Vermiform appendix (tissue), 1 donor: ENCODE results near the genes NR2F6 and PIK3R2.

DNA sequence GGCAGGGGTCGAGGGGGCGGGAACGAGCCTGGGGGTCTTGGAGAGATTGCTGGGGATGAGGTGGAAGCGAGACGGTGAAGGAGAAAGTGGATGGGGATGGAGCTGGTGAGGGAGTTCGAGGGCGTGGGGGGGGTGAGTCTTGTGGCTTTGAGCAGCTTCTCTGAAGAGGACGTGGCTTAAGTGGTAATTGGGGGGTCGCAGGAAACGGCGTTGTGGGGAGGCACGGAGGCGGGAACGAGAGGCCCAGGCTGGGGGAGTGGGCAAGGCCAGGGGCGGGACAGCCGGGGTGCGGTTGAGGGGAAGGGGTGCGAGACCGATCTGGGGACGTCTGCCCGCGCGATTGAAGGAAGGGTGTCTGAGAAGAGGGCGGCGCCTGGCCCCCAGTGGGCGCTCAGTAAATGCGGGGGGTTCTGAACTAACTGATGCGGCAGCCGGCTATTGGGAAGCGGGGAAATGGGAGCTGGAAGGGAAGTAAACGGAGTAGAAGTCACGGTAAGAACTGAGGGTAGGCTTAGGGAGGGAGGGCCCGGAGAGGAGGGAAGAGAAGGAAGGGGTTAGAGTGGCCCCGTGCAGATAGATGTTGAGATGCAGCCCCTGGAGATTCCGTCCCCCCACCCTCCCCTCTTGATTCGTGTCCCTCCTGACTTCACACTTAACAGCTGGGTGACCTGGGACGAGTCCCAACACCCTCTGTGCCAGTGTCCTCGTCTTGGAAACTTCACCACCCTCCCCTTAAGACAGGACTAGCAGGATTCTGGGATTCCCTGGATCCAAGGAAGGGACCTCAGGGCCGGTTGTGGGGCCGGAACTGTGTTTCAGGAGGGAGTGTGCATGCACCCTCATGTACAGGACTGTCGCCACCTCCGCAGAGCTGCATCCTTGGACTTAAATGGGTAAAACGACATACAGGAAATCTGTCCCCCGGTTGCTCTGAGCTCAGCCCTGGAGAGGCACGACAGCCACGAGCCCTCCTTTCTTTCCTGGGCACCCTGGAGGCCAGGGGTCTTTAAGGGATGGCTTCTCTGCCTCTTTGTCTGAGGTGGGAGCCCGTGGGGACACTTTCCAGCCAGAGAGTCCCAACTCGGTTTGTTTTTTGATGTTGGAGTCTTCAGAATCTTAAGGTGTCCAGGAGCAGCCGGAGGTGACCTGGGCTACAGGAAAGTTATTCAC, 784 bp downstream of the MYO9B start:
- PRO-cap = bidirectional peak, plus-strand start at position 295 of the sequence, minus-strand start at position 357 of the sequence; bidirectional peak, plus-strand start at position 908 of the sequence, minus-strand start at position 853 of the sequence

DNA sequence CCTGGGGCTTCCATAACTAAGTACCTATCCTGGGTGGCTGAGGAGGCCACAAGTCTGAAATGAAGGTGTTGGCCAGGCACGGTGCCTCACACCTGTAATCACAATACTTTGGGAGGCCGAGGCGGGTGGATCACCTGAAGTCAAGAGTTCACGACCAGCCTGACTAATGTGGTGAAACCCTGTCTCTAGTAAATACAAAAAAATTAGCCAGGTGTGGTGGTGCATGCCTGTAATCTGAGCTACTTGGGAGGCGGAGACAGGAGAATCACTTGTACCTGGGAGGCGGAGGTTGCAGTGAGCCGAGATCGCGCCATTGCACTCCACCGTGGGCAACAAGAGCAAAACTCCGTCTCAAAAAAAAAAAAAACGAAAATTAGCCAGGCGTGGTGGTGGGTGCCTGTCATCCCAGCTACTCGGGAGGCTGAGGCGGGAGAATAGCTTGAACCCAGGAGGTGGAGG, 12.0 kb downstream of the MYO9B start:
- PRO-cap = no peak

DNA sequence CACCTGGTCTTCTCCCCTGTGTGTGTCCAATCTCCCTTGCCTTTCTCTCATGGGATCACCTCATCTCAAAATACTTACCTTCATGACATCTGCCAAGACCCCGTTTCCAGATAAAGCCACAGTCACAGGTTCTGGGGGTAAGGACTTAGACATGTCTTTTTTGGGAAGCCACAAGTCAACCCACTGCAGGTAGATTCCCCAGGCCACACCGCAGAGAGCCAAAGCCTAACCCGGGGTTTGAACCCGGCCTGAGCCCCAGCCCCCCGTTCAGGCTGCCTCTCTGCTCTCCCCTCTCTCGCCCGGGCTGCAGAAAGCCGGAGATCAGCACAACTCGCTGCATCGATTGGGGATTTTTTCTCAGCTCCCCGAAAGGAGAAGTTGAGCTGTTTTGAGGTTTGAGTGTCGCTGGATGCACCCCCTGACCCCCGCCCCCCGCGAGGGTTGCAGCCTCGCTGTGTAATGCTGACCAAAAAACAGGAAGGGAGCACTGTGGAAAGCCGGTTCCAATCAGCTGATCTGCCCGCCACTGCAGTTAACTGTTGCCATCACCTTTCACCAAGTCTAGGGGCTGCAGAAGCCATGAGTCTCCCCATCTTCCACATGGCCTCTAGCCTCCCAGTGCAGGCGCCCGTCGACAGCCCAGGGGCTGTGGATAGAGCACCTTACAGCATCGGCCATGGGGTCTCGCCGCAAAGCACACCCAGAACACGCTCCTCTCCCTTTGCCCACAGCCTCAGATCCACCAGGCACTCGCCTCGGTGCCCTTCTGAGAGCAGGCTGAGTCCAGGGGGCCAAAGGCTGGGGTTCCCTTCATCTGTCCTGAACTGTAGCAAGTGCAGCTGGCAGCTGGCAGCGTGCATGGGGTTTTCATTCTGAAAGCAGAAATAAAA, 34.4 kb downstream of the MYO9B start:
- PRO-cap = bidirectional peak, plus-strand start at position 469 of the sequence, minus-strand start at position 306 of the sequence

DNA sequence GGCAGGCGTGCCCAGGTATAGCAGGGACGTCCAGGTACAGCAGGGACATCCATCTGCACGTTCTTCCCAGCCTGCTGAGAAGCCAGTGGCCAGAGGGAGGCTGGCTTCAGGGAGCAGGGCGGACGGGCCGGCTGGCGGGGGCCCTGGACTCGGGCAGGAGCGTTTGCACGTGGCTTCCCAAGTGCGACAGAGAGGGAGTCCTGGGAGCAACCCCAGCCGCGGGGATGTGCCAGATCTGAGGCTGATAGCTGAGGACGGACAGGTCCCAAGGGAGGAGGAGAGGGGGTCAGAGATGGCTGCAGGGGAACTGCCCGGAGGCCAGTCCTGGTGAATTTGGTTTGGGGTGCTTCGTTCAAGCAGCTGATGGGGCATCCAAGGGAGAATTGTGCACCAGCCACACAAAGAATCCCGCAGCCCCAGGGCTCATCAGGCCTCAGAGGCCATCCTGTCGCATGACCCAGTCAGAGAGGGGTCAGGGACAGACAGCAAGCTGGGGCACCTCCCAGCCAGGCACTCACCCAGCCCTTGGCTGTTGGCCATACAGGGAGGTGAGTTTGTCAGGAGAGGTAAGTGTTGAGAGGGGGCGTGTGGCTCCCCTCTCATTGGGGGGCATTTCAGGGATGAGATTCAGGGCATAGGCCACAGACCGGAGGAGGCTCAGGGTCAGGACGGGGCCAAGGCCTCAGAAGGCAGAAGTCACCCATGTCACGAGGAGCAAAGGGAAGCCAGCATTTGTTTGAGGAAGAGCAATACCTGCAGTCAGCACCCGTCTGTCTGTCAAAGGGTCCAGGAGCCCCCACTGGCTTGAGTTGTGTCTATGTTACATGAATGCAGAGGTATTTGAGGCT, 37.0 kb downstream of the MYO9B start:
- PRO-cap = no peak

GRCh38 chr19:17243913-17244681, 1.6 kb downstream of the NR2F6 start:
- PRO-cap = bidirectional peak, plus-strand start at chr19:17244113, minus-strand start at chr19:17244057

DNA sequence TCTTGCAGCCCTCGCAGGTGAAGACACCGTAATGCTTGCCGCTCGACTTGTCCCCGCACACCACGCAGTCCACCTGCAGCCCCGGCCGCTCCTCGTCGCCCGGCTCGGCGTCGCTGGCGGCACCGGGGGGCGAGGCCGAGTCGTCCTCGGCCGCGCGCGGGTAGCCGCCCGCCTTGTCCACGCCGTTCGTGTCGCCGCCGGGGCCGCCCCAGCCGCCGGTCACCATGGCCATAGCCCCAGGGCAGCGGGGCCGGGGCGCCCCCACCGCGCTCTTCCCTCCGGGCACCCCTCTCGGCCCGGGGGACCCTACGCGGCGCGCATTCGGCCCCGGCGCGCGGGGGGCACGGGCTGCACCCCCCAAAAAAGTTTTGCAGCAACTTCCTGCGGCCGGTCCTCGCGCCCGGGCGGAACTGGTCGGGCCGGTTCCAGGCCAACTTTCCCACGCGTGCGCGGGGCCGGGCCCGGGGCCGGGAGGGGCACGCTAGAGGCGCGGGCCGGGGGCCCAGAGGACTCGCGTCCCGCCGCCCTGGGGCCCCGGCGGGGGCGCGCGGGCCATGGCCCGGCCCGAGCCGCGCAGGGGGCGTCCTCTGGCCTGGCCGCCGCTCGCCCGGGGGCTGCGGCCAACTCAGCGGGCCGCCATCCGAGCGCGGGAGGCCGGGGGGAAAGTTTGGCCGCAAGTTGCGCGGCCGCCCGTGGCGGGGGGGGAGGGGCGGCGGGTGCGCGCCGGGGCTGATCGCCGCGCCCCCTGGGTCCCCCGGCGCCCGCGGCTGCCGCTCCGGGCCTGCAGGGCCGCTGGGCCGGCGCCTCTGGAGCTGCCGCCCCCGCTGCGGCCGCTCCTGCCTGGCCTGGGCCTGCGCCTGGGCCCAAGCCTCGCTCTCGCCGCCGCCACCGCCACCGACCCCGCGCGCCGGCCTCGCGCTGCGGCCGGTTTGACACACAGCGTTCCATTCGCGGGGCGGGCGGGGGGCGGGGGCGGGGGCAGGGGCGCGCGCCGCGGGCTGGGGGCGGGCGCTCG, at the start of gene NR2F6:
Gene NR2F6, minus strand, starts transcription at position 931 of the 1,015 bp plus-strand sequence.
- PRO-cap = bidirectional peak, plus-strand start at position 484 of the sequence, minus-strand start at position 412 of the sequence; bidirectional peak, plus-strand start outside the sequence, minus-strand start at position 931 of the sequence

DNA sequence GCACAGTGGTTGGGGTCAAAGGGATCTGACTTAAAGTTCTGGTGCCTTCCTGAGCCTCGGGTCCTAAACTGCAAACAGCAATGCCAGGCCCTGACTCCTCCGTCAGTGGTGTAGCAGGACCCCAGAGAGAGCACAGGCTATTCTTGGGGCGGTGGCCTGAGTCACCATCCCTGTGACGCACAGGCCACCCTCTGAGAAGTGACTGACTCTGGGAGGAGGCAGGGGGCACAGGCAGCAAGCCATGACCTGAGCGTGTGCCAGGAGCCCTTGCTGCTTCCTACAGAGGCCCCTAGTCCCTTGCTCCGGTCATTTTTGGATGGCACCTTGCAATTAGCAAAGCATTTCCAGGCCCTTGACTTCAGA, 18.7 kb downstream of the PLVAP start:
- PRO-cap = no peak

DNA sequence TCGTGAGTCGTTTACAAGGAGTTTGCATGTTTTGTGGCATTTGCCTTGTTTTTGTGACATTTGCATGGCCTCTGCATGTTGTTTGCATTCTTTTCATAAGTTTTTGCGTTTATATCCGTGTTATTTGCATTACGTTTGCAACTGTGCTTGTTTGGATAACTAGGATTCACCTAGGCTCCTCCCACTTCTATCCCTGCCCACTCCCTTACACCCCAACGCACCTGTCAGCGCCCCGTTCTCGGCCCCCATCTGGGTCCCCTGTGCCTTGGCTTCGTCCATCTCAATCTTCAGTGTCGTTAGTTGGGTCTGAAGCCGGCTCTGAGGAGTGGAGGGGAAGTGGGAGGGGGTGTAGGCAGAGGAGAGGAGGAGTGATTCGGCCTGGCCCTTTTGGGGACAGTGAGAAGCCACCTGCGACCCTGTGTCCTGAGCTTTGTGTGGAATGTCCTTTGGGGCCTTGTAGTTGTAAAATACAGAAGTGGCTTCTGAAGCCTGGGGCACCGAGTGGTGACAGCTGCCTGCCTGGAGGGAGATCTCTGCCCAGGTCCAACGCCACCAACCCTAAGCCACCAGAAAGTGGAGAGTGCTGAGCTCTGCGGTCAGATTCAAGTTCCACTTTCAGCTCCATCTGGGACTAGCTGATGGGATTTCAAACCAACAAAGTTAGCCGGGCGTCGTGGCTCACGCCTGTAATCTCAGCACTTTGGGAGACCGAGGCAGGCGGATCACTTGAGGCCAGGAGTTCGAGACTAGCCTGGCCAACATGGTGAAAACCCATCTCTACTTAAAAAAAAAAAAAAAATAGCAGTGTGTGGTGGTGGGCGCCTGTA, 2.3 kb downstream of the CCDC194 start:
- PRO-cap = no peak

GRCh38 chr19:17483926-17484539, 13.7 kb downstream of the SLC27A1 start:
- PRO-cap = no peak

DNA sequence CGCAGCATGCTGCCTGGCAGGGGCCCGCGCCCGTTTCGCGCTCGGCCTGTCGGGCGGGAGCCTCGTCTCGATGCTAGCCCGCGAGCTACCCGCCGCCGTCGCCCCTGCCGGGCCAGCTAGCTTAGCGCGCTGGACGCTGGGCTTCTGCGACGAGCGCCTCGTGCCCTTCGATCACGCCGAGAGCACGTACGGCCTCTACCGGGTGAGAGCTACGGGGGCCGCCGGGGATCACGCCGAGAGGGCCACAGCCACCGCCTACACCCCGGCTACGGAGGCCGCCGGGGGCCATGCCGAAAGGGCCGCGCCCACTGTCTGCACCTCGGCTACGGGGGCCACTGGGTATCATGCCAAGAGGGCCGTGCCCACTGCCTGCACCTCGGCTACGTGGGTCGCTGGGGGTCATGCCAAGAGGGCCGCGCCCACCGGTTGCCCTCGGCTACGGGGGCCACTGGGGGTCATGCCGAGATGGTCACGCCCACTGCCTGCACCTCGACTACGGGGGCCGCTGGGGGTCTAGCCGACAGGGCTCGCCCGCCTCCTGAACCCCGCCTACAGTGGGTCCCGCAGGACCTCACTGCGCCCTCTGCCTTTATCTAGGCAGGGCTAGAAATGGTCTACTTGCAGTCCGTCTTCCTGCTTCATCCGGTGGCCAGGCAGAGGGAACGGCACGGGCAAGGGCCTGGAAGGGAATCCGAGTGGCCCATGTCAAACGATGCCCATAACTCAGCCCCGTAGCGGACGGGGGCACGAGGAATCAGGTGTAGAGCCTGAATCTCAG, 499 bp downstream of the PGLS start:
- PRO-cap = bidirectional peak, plus-strand start at position 397 of the sequence, minus-strand start at position 181 of the sequence

GRCh38 chr19:17686628-17687077, 1.5 kb downstream of the UNC13A start:
- PRO-cap = no peak

DNA sequence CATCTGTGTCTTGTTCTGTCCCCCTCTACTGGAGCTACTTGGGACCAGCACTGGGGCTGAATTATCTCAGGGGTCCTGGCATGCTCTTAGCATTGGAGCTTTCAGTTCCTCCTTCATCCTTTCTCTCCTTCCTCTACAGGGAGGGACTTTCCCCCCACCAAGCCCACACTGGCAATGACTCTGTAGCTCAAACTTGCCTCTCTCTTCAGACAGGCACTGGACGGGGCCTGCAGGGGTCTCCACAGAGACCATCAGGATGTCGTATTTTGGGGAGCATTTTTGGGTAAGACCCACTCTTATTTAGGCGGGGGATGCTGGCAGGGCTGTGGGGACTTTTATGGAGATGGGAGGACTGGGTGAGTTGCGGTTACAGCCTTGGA, 3.6 kb downstream of the FCHO1 start:
- PRO-cap = no peak

GRCh38 chr19:17811506-17812179, 9.7 kb downstream of the INSL3 start:
- PRO-cap = no peak

- PRO-cap = no peak
Measured at GRCh38 chr19:17842270-17842626, 5.5 kb downstream of the JAK3 start.

DNA sequence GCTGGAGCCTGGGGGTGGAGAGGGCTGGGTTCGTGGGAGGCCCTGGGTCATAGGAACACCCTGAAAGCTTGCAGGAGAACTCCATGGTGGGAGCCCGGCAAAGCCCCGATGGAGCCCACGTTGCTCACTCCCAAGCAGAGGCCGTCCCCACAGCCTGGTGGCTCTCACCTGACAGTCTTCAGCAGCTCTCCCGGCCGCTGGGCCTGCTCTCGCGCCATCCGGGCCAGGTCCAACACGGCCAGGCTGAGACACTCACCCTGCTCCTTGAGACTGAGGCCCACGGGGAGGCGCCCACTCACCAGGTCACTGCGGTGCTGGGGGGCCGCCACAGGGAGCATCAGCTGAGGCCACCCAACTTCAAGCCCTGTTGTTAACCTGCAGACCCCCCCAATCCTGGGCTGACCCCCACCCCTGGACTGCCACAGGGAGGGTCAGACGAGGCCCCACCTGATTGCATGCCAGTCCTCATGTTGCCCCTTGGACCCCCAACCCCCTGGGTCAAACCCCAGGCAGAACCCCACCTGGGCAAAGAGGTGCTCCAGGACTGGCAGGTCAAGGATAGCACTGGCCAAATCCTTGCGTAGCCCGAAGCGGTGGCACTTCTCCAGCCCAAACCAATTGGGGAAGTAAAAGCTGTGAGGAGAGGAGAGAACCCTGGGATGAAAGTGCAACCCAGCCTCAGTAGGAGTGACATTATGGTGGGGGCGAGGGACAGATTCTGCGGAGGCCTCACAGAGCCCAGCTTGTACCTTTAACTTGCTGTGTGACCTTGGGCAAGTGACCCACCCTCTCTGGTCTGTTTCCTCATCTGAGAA, 4.7 kb downstream of the JAK3 start:
- PRO-cap = no peak

- PRO-cap = no peak
Measured at GRCh38 chr19:17948538-17948948, 15.7 kb downstream of the CCDC124 start.

DNA sequence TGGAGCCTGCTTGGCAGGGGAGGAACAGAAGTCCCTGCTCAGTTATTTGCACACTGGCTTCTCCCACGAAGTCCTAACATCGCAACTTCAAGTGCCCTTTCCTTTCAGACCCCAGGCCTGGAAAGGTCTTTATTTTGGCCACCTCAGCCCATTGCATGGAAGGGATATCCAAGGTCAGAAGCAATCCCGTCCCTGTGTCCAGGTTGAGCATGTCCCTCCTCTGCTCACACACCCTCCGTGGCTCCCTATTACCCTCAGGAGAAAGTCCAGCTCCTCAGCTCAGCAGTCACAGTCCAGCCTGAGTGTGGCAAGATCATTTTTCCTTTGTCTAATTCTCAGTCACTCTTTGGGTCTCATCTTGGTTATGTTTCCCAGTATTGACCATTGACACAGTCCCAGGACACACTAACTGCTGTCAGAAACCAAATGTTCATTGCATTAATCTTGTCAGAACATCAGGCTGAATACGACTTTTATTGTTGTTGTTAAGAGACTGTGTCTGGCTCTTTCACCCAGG, 19.2 kb downstream of the ARRDC2 start:
- PRO-cap = no peak

DNA sequence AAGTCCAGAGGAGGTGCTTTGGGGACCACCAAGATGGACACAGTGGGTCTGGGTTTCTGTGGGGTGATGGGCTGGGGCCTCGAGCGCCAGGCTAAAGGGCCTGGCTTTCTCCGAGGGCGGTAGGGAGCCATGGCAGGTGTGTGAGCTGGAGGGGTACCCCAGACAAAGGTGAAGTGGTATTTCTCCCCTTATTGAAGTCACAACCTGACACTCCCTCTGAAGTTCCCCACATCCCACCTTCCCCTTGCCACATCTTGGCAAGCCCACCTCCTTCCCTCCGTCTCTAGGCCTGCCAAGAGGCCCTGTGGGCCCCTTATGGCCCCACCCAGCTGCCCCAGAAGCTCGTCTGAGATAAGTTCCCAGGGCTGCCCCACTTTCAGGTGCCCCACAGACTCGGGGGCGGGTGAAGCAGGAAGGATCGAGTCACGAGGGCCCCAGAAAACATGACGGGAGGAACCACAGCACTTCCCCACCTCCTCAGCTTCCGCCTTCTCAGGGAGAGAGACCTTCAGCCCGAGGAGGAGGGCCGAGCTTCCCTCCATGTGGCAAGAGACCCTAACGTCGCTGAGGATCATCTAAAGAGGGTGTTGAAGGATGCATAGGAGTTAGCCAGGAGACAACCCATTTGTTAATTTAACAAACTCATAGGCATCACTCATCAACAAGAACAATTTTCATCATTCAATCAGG, 4.4 kb upstream of the IL12RB1 start:
- PRO-cap = bidirectional peak, plus-strand start at position 495 of the sequence, minus-strand start at position 348 of the sequence

DNA sequence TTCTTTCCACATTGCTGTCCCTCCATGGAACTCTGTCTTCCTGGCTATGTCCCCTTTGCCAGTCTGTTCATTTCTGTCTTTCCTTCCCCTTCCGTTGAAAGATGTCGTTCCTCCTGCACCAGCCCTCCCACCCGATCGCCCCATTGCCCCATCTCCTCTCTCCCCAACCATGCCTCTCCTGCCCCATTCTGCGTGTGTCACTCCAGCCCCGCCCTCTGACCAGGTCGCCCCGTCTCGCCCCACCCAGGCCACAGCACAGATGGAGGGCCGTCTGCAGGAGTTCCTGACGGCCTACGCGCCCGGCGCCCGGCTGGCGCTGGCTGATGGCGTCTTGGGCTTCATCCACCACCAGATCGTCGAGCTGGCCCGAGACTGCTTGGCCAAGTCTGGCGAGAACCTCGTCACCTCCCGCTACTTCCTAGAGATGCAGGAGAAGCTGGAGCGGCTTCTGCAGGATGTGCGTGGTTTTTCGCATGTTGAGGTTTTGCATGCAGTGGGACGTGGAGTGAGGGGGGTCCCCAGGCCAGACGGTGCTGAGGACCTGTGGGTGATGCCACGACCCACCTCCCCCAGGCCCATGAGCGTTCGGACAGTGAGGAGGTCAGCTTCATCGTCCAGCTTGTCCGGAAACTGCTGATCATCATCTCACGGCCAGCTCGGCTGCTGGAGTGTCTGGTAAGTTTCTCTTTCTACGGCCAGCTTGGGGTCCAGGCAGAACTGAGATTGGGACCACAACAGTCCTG, 26.3 kb downstream of the MAST3 start:
- PRO-cap = no peak

DNA sequence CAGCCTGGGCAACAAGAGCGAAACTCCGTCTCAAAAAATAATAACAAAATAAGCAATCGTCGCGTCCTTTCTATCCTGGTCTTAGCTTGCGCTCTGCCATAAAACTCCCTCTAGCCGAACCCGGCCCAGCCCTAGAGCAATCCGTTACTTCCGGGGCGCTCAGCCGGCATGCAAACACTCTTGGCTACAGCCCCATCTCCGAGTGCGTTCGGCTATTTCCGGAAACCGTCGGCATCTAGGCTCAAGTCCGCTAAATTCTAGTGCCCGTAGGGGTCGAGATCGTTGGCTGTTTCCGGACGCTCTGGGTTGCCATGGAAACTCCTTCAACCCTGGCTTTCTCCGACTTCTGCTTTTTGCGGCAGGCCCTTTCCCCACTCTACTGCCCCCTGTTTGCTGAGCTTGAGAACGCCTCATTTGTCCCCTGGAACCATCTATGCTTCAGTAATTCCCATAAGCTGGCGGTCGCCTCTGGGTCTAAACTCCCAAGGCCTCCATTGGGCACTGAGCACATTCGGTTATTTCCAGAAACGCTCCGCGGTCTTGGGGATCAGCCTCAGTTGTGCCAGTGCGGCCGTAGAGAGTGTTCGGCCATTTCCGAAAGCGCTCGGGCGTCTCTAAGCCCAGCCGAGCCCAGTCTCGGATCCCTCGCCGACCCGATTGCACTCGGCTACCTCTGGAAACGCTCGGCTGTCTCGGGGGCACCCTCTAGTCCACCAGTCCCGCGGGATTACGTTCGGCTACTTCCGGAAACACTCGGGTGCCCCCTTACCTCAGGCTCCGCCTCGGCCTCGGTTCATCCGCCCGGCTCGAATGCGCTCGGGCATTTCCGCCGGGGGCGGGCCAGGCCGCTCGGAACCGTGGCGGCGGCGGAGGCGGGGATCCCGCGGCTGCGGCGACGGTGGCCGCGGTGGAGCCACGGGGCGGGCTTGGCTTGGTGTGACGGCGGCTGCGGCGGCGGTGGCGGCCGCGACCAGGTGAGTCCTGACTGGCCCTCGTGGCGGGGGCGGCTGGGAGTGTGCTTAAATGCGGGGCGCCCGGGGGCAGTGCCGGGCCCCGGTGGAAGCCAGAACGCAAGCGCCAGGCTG, at the start of gene PIK3R2:
Gene PIK3R2, plus strand, starts transcription at position 843 of the 1,085 bp plus-strand sequence.
- PRO-cap = bidirectional peak, plus-strand start at position 351 of the sequence, minus-strand start at position 143 of the sequence; bidirectional peak, plus-strand start at position 843 of the sequence, minus-strand start at position 681 of the sequence